ENCODE results near the gene DIP2C.

- RRBS: no CpG with 5 or more reads among the region's 7 CpGs
These were observed 66.3 kb downstream of the ZMYND11 start for GRCh38 chr10:201581-201935.

DNA sequence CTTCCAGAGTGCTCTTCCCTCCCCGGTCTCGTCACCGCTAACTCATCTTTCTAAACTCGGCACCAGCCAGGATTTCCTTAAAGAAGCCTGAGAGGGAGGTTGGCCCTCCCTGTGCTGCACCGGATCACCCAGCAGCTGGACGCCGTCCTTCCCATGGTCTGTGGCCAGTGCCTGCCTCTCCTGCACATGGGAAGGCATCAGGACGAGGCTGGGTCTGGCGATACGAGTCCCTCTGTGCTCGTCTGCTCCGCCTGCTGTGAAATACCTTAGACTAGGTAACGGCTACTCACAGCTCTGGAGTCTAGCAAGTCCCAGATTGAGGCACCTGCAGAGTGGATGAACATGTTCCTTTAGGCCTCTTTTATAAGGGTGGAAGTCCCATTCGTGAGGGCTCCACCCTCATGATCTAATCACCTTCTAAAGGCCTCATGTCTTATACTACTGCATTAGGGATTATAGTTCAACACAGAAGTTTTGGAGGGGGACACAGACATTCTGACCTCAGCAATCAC, 179.2 kb downstream of the ZMYND11 start:
- RRBS: no CpG with 5 or more reads among the region's 14 CpGs

GRCh38 chr10:323714-324344, 188.6 kb downstream of the ZMYND11 start:
- RRBS: no CpG with 5 or more reads among the region's 15 CpGs

DNA sequence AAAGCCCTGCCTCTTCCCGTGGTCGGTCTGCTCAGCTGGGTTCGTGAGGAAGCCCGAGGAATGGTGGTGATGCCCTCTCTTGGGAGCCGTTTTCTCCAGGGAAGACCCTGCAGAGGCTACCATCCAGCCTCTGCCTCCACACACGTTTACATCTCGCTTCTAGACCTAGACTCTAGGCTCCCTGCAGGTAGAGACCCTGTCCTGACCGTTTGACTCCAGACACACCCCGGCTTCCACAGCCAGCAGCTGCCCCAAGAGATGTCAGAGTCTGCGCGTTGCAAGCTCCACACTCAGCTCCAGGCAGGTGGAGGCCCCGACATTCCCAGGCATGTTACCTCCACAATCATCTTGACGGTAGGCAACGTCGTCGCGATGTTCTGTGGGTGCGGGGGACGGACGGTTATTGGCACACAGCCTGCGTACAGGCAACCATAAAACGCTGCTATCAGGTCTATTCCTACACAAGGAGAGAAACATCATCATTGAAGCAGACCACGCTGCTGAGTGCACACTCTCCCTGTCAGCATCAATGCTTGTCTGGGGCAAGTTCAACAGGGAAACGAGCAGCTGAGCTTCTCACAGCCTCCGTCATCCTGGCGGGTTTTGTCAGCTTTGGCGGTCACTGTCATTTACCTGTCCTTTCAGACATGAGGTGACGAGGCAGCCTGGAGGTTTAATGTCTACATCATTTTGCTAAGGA, 213.2 kb downstream of the ZMYND11 start:
- RRBS: no CpG with 5 or more reads among the region's 28 CpGs

GRCh38 chr10:369762-370178, 234.5 kb downstream of the ZMYND11 start:
- RRBS: no CpG with 5 or more reads among the region's 9 CpGs

DNA sequence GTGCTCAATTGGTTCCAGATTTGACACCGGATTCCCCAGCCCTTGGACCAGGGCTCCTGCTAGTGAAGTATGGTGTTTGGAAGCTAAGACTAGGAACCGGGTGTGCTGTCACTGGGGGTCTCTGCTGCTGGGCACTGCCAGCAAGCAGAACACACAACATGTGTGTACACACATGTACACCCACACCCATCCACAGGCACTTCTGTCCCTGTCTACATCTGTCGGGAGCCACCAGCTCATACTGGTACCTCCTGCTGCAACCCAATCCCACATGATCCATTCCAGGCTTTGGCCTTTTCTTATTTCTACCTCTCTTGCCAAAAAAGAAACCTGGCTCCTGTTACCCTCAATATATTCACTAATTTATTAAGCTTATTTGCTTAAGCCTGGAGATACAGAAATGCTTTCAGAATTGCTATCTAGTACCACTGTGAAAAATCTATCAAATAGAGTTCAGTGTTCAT, 246.0 kb downstream of the DIP2C start:
- RRBS: 100% methylated on average over 1 of the region's 3 CpGs

- RRBS: no CpG with 5 or more reads among the region's 28 CpGs
These were observed 218.9 kb downstream of the DIP2C start for GRCh38 chr10:470275-471256.

- RRBS: no CpG with 5 or more reads among the region's 27 CpGs
These were observed 205.0 kb downstream of the DIP2C start for GRCh38 chr10:484406-484954.

- RRBS: 93% methylated on average over 2 of the region's 16 CpGs
These were observed 203.2 kb downstream of the DIP2C start for GRCh38 chr10:486135-486844.

DNA sequence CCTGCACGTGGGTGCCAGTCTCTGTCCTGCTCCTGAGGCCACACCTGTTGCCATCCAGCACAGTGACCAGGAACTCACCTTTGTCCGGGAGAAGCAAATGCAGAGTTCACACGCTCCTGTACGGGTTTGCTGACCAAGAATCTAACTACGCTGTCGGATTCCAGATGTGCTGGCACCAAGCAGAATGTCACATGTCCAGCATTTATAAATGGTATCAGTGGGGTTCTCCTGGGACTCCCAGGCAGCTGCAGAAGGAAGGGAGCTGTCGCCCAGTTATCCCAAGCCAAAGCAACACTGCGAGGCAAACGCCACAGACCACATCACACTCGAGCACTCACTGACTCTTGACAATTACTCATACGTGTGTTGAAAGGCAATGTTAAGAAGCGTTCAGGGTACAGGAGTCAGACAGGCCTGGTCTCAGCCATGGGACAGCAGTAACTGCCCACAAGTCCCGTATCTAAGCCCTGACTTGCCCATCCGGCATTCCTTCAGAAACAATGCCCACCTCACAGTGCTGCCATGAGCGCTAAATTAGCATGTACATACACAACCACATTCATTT, 113.4 kb downstream of the DIP2C start:
- RRBS: no CpG with 5 or more reads among the region's 15 CpGs

- RRBS: no CpG with 5 or more reads among the region's 43 CpGs
These were observed 105.1 kb downstream of the DIP2C start for GRCh38 chr10:584349-584877.

GRCh38 chr10:651763-652259, 37.7 kb downstream of the DIP2C start:
- RRBS: no CpG with 5 or more reads among the region's 19 CpGs

DNA sequence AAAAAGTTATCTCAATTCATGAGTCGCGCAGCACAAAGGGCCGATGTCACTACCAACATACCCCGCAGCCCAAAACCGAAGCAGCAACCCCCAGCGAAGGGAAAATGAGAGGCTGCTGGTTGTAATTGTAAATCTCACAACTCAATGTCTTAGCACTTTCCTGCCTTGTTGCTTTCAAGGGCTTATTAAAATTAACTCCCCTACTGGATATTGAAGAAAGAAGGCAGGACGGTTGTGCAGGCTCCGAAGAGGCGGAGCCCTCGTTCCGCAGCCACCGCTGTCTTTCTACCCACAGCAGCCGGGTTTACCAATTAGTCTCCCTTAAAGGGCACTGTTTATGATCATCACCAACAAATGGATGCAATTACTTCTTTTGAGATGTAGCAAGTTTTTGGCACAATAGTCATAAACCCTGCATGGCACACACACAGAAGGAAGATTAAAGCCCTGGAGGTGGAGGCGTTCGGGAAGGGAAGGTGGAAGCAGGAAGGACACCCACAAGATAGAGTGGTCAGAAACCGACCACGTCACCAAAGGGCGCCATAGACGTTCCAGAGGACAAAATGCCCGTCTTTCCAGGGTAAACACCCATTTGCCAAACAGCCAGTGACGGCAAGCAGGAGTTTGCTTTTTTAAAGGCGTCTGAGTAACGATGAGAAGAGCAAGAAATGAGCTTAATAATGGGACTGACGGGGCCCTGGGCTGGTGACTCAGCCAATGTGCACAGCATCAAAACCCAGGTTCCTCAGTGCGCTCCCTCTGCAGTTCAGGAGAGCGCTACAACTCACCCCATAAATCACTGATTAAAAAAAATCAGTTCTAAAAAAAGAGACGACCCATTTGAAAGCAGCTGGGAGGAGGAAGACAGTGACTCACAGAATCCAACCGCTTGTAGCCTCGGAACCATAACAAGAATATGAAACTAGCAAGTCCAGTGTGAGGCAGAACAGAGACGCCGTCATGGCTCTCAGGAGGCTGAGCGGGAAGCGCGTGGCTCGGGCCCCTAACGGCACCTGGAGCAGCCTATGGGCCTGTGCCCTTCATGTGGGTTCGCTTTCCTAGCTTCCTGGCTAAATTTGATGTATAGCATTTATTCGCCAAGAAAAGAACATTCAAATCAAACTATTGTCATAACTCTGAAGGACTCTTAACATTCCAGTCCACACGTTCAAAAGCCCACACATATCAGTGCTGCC, 6.0 kb downstream of the DIP2C start:
- RRBS: no CpG with 5 or more reads among the region's 39 CpGs

DNA sequence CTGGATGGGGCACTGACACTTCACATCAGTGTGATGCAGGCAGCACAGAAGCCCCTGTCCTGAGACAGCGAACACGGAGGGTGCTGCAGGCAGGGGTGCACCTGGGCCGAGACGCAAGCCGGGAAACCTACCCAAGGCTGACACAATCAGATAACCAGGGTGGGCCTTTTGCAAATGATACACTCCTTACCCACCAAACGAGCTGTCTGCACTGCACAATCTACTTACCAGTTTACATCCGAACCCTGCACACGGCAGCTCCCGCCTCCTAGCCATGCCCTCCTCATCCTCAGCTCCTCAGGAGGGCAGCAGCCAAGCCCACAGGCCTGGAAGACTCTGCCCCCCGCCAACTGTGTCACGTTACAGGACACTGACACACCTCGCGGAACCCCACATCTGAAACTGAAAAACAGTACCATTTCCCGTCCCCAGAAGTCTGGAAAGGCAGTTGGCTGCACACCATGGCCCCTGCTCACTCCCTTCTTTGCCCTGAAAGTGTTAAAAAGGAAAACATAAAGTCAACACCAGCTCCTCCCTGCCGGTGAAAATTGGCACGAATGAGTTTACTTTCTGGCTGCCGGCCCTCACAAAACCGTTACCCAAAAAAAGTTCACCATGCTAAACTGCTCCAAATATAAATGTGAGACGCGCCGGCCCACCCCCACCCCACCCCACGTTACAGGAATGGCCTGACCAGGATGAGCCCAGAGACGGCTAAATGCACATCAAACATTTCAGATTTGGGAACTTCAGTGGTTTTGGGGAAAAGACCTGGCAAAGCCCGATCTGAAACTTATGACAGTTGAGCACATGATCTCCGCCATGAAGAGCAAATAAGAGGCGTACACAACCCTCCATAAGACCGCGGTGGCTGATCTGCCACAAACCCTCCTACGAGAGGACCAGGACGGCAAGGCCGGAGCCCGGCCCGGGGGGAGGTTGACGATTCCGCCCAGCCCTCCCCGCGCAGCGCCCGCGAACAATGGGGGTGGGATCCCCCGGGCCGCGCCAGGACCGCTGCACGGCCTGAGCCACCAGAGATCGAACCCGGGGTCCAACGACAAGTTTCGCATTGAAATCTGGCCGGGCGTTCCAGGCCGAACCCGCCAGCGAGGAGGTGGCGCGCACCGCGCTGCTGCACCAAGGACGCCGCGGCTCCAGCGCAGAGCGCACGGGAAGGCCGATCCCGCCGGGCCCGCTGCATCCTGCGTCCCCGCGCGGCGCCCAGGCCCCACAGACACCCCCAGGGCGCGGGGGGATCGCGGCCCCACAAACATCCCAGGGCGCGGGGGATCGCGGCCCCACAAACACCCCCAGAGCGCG, 1.1 kb downstream of the DIP2C start:
- RRBS: 19% methylated on average over 15 of the region's 83 CpGs

GRCh38 chr10:689324-690409, at the start of gene DIP2C:
Gene DIP2C (minus strand): TSS chr10:689668.
- RRBS: 18% methylated on average over 26 of the region's 157 CpGs

- RRBS: 100% methylated on average over 1 of the region's 40 CpGs
These were observed 120.3 kb upstream of the DIP2C start for GRCh38 chr10:809378-810564.

DNA sequence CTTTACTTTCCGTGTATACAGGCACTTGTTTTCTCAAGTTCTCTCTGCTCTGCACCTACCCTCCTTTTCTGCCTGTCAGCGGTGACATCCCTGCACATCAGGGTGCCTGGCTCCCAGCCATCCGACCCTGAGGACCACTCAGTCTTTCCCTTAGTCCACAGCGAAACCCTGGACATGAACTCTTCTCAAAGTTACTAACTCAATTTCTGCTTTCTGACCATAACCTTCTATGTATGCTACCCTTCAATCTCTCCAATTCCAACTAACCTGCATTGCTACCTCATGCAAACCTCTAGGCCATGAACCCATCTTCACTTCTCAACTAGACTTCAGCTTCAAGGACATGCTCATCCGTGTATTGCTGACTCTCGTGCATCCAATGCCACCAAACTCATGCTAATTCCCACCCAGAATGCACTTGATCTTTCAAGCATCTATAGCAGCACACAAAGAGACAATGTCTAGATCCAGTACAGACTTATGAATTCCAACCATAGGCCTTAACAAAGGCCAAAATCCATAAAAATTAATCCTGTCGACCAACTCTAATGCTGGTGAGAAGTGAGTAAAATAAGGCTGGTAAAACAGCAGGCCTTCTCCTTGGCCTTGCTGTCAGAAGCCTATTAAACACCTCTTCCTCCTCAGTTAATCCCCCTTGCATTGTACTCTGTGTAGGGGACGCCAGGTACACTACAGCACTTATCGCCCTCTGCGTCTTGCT, 102.9 kb downstream of the LARP4B start:
- RRBS: no CpG with 5 or more reads among the region's 10 CpGs

- RRBS: no CpG with 5 or more reads among the region's 4 CpGs
These were observed 36.1 kb downstream of the LARP4B start for GRCh38 chr10:895429-895842.

- RRBS: no CpG with 5 or more reads among the region's 7 CpGs
These were observed 23.9 kb upstream of the LARP4B start for GRCh38 chr10:955445-955780.

DNA sequence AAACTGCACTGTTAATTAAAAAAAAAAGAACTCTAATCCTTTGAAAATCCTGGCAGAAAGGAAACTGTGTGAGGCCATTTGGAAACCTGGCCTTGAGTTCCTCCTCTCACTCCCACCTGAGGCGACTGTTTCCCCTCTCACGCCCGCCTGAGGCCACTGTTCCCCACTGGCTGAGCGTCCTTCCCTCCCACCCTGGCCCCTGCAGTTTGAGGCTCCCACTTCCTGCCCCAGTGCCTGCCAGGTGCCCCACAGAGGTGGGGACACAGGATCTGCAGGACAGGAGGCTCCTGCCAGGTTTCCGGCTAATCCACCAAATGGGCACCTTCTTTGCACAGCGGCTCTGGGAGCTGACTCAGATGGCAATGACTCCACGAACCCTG, 24.3 kb upstream of the LARP4B start:
- RRBS: no CpG with 5 or more reads among the region's 7 CpGs